Left lobe of liver (tissue), 1 donor: ENCODE measurements around the genes CRACR2A, FGF23 and GALNT8.

DNA sequence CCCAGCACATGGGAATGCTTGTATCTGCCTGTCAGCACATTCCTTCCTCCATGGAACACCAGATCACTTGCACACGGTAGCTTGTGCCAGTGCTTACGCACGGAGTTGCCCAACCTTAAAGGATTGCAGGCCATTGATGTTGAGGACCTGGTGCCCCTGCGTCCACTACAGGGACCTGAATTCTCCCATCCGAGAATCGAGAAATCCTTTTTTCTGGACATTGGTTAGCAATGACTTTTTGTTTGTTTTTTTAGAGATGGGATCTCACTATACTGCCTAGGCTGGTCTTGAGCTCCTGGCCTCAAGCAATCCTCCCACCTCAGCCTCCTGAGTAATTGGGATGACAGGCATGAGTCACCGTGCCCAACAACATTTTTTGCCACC lies 30.6 kb upstream of the TSPAN9 start:
- PRO-cap, result no peak

- PRO-cap, result unidirectional peak, plus-strand start at chr12:3120010; bidirectional peak, plus-strand start at chr12:3120620, minus-strand start at chr12:3120470
These were observed 42.9 kb downstream of the TSPAN9 start for GRCh38 chr12:3119674-3120881.

GRCh38 chr12:3218860-3219536 lies 141.8 kb downstream of the TSPAN9 start:
- PRO-cap, result no peak

DNA sequence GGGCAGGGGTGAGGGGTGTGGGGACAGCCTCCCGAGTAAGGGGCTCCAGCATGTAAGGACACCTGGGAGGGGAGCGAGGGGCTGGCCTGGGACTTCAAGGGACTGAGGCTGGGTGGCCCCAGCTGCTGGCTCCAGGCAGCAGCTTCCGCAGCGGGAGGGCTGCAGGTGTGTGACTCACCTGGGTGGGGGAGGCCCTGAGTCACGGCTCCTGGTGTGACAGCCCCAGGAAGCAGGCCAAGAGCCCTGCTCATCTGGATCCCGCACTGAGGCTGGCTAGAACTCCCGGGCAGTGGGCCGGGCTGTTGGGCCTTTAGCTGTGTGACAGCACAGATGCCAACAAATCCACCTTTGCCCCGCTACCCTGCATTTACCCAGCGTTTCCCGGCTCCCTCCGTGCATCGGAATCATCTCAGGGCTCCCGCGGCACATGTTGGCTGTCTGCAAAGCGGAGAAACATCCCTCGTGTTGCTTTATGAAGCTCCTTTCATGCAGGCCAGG lies 180.0 kb upstream of the PRMT8 start:
- PRO-cap, result no peak

GRCh38 chr12:3678944-3679484 lies 73.9 kb downstream of the CRACR2A start:
- PRO-cap, result no peak

- PRO-cap, result no peak
These were observed 5.5 kb downstream of the CRACR2A start for GRCh38 chr12:3747317-3747975.

GRCh38 chr12:3752740-3753891 lies at the start of gene CRACR2A:
Gene CRACR2A (minus strand): TSS chr12:3753109.
- PRO-cap, result bidirectional peak, plus-strand start at chr12:3753275, minus-strand start at chr12:3753102

- PRO-cap, result no peak
These were observed 4.1 kb downstream of the PARP11 start for GRCh38 chr12:3868910-3869646.

DNA sequence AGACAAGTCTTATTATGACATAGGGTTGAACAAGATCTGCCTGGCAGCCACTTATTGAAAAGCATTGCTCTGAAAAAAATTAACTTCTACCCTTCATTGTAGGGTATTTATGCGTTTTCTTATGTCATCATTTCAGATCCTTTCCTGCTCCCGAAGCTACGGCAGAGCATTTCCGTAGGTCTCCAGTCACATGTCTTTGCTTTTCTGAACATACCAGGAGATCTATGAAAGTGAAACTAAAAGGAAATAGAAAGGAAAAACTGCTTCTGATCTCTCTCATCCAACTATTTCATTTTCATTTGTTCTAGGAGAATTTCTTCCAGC lies 11.9 kb upstream of the PARP11 start:
- PRO-cap, result no peak

DNA sequence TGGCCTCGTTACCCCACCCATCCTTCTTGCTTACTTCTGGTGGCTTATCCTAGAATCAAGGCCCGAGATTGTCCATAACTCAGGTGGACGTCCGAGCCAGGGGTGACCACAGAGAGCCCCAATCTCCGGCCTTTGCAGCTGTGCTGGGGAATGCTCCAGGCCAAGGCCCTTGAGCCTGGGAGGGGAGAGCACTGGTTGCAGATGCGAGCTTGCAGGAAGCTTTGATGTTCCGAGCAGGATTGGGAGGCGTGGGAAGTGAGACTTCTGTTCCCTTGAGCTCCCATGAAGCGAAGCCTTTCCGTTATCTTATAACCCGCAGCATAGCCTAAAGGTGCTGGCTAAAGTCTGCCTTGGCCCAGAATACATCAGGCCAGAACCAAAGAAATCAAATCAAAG lies 151.9 kb upstream of the PARP11 start:
- PRO-cap, result no peak

DNA sequence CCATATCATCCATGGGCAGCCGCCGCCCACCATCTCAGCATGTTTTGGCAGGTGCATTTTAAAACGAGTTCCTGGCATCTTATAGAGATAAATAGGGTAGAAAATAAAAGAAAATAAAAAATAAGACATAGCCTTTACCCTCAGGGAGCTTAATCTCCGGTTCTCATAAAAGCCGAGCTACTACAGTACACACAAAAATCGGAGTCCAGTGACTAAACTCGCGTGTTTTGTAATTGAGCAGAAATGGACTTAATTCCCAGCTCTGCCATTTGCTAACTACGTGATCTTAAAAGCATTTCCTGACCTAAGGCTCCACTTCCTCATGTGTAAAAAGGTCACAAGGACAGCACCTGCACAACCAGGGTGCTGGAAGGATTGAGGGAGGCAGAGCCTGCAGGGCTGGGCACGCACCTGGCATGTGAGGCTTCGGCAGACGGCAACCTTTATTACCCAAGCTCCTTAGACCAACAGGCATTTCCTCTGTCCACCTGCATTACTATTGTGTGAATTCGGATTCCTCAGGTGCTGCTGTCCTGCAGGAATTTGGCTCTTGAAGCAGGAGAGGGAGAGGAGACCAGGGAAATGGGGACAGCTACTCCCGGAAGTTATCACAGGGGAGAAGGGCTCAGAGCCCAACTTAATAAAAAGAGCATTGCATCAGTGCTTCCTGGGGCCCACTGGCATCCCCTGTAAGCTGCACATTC lies 157.4 kb upstream of the CCND2 start:
- PRO-cap, result no peak

- PRO-cap, result no peak
These were observed 869 bp downstream of the CCND2 start for GRCh38 chr12:4274260-4275001.

DNA sequence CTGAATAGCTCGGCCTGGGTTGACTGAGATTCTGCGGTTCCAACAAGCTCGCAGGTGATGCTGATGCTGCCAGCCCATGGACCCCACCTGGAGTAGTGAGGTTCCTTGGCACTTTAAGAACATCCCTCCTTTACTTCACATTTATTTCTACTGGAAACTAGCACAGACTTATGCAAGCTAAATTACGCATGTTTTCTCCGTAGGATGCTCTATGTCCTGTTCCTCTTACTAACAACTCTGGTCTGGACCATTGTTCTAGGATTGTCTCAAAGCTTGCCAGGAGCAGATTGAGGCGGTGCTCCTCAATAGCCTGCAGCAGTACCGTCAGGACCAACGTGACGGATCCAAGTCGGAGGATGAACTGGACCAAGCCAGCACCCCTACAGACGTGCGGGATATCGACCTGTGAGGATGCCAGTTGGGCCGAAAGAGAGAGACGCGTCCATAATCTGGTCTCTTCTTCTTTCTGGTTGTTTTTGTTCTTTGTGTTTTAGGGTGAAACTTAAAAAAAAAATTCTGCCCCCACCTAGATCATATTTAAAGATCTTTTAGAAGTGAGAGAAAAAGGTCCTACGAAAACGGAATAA lies 21.3 kb upstream of the TIGAR start:
- PRO-cap, result no peak

- PRO-cap, result no peak
These were observed at the start of gene FGF23 for GRCh38 chr12:4379247-4379885. Gene FGF23 (minus strand): TSS chr12:4379712.

- PRO-cap, result no peak
These were observed 4.1 kb downstream of the FGF6 start for GRCh38 chr12:4441176-4442286.

DNA sequence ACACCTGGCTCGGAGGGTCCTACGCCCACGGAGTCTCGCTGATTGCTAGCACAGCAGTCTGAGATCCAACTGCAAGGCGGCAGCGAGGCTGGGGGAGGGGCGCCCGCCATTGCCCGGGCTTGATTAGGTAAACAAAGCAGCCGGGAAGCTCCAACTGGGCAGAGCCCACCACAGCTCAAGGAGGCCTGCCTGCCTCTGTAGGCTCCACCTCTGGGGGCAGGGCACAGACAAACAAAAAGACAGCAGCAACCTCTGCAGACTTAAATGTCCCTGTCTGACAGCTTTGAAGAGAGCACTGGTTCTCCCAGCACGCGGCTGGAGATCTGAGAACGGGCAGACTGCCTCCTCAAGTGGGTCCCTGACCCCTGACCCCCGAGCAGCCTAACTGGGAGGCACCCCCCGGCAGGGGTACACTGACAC lies 29.0 kb downstream of the C12orf4 start:
- PRO-cap, result no peak

- PRO-cap, result no peak
These were observed 1.2 kb upstream of the GALNT8 start for GRCh38 chr12:4719036-4719461.

- PRO-cap, result no peak
These were observed at the start of gene GALNT8 for GRCh38 chr12:4720359-4721027. Gene GALNT8 (plus strand): TSS chr12:4720400.

- PRO-cap, result no peak
These were observed 10.5 kb downstream of the KCNA6 start for GRCh38 chr12:4819601-4820028.

- PRO-cap, result no peak
These were observed 15.8 kb downstream of the KCNA5 start for GRCh38 chr12:5059500-5059820.